Transverse colon (tissue), 4 donors: ENCODE results near the genes CBX4 and TBC1D16.

DNA sequence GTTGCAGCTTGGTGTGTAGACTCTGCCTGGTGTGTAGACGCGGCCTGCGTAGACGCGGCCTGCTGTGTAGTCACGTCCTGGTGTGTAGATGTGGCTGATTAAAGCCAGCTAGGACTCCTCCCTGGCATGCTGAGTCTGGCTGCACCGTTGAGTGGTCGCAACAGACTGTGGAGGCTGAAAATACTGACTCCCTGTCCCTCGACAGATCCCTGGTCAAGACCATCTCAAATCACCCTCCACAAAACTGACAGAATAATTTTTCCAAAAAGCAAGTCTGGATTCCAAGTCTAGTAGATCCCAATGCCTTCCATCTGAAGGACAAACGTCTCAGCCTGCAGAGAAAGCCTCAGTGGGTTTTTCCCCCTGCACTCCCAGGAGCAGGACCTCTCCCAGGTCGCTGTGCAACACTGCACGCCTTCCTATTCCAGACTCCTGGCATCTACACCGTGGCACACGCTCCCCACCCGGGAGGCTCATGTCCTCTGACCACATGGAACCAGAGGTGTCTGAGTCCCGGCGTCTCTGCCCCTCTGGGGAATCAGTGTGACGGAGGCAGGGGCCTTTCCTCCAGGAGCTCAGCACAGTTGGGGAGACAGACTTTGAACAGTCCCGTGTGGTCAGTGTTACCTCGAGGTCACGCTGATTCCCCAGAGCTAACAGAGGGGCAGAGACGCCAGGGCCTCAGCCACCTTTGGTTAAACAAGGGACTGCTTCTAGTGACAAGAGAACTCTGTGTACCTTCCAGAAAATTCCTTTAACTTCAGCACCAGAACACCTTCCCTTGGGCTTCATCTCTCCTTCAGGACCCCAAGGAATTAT lies 6.9 kb downstream of the CANT1 start:
- PRO-cap = no peak
- RAMPAGE, long total RNA, 4 experiments = start-site peak on the minus strand in 1 of 4 experiments, centred at position 492 of the sequence, 12 reads per replicate

DNA sequence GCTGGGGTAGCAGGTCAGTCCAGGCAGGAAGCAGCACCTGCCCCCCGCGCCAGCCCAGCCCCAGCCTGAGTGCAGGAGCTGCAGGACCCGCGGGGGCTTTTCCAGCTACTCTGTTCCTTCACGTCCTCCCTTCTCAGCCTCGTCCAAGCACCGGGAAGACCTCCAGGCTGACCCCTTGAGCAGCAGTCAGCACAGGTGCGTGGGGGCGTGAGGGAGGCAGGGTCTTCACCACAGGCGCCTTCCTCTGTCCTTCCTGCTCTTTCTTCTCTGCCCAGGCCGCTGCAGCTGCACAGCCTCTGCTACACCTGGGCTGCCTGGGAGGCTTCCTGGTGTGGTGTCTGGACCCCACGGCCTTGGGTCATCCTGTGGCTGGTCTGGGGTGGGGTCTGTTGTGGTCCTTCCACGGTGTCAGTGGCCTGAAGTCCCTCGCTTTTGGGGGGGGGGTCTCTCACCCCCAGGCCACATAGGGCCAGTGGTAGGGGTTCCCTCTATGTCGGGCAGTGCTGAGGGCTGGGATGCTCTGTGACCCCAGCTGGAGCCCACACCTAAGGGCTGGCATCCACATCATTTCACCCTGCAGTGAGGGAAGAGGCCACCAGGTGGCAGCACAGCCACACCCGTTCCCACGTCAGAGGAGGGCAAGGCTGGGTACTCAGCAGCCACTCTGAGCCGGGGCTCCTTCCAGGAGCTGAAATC lies 12.7 kb downstream of the ENGASE start:
- PRO-cap = no peak
- RAMPAGE, long total RNA, 4 experiments = no peak in any of the 4 experiments

DNA sequence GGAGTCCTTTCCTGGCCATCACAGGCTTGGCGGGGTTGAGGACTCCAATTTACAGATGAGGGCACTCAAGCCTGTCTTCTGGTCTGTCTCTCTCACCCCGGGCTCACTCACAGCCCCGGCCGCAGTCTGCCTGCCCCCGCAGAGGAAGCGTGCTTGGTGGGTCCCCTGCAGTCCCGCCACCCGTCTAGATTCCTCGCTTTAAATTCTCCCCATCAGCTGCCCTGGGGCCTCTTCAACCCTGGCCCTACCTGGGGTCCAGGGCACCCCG lies 92.8 kb downstream of the ENGASE start:
- PRO-cap = unidirectional peak, minus-strand start at position 186 of the sequence
- RAMPAGE, long total RNA, 4 experiments = no peak in any of the 4 experiments

DNA sequence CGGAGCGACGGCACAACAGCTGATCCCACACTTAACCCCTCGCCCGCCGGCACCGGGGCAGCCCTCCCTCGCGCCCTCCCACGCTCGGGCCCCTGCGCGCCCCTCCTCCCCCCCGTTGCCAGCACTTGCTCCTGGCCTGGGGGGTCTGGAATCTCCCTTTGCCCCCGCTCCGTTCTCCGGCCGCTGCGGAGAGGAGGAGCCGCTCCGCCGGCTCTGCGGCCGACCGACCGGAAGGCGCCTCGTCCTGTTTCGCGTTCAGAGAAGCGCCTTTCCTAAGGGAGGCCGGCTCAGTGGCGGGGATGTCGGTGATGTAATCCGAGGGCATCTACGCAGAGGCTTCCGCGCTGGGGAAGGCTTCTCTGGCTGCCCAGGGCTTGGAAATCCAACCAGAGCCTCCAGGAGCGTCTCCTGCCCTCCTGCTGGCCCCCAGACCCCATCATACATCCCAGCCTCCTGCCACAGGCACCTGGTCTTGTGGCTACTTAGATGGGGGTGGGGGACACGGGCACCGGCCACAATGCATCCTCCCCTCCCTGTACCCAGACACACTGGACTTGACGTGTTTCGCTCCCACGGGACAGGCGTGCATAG lies 109.3 kb downstream of the ENGASE start:
- PRO-cap = no peak
- RAMPAGE, long total RNA, 4 experiments = no peak in any of the 4 experiments

GRCh38 chr17:79741877-79742369 lies 11.2 kb downstream of the ENPP7 start:
- PRO-cap = no peak
- RAMPAGE, long total RNA, 4 experiments = no peak in any of the 4 experiments

GRCh38 chr17:79789390-79789924 lies 7.4 kb downstream of the CBX8 start:
- PRO-cap = no peak
- RAMPAGE, long total RNA, 4 experiments = no peak in any of the 4 experiments

DNA sequence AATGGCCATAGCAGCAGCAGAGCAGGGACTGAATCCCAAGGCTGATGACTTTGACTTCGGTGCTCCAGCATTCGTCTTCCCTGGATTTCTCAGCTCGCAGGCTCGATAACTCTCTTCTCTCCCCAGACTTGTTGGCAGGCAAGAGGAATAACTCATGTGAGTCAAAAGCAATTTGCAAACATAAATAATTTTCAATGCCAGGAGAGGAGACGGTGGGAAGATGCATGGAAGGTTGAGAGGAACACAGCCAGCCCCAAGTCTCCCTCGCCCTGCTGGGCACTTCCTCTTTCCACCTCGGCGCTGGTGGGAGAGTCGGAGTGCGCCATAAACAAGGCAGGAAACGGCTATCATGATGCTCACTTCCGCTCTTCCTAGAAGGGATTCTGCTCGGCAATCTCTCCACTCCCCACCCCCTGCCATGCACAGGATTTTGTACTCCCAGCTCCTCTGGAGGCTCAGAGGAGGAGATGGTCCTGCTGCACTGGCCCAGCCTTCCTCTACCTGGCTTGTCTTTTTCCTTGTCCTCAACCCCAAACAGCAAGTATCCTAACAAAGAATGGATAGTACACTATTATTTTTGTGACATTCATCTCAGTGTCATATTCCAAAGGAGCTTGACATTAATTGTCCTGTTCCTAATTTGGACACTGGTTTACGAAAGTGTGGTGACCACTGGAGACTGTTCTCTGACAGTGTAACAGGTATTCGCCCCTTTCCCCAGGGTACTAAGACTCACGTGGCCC lies 13.0 kb downstream of the CBX4 start:
- PRO-cap = no peak
- RAMPAGE, long total RNA, 4 experiments = no peak in any of the 4 experiments

DNA sequence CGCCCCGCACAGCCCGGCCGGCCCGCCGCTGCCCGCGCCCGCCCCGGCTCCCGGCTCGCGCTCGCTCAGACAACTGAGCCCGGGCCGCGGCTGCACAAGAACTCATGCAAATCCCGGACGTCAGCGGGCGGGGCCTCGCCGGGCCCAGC lies at the start of gene CBX4:
Gene CBX4 (minus strand): TSS at position 75 of the 149 bp plus-strand sequence.
- PRO-cap = bidirectional peak, plus-strand start outside the sequence, minus-strand start at position 75 of the sequence
- RAMPAGE, long total RNA, 4 experiments = no peak in any of the 4 experiments

DNA sequence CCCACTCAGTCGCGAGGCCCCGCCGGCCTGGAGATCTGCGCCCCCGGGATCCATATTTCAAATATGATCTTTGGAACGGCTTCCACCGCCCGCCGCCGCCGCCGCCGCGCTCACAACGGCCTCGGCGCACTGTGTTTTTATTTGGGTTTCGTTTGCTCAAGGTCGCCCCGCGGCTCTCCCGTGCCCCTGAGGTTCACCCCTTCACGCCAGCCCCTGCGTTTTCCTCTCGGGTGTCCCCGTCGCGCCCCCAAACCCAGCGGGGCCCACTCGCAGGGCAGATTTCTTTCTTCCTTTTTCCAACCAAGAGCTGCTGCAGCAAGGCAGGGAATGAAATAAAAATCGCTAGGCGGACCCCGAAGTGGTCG lies 4.3 kb upstream of the CBX4 start:
- PRO-cap = no peak
- RAMPAGE, long total RNA, 4 experiments = no peak in any of the 4 experiments

GRCh38 chr17:79852396-79853157 lies 13.3 kb upstream of the CBX4 start:
- PRO-cap = unidirectional peak, minus-strand start at chr17:79852830
- RAMPAGE, long total RNA, 4 experiments = no peak in any of the 4 experiments

DNA sequence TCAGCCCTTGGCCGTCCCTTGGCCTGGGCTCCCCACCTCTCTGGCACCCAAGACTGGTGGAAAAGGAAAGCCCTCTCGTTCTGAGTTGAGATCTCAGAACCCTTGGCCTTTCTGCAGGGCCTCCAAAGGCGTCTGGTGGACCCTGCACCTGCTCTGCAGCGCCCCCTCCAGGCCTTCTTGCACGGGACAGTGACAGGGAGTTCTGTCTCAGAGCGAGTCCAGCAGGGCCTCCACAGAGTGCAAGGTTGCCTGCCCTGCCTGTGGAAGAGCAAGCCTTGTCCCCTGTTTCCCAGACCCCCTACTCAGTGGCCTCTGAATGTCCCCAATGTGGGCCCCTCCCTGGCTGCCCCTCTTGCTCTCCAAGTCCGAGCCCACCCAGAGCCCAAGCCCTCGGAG lies 85.2 kb upstream of the CBX4 start:
- PRO-cap = no peak
- RAMPAGE, long total RNA, 4 experiments = no peak in any of the 4 experiments

DNA sequence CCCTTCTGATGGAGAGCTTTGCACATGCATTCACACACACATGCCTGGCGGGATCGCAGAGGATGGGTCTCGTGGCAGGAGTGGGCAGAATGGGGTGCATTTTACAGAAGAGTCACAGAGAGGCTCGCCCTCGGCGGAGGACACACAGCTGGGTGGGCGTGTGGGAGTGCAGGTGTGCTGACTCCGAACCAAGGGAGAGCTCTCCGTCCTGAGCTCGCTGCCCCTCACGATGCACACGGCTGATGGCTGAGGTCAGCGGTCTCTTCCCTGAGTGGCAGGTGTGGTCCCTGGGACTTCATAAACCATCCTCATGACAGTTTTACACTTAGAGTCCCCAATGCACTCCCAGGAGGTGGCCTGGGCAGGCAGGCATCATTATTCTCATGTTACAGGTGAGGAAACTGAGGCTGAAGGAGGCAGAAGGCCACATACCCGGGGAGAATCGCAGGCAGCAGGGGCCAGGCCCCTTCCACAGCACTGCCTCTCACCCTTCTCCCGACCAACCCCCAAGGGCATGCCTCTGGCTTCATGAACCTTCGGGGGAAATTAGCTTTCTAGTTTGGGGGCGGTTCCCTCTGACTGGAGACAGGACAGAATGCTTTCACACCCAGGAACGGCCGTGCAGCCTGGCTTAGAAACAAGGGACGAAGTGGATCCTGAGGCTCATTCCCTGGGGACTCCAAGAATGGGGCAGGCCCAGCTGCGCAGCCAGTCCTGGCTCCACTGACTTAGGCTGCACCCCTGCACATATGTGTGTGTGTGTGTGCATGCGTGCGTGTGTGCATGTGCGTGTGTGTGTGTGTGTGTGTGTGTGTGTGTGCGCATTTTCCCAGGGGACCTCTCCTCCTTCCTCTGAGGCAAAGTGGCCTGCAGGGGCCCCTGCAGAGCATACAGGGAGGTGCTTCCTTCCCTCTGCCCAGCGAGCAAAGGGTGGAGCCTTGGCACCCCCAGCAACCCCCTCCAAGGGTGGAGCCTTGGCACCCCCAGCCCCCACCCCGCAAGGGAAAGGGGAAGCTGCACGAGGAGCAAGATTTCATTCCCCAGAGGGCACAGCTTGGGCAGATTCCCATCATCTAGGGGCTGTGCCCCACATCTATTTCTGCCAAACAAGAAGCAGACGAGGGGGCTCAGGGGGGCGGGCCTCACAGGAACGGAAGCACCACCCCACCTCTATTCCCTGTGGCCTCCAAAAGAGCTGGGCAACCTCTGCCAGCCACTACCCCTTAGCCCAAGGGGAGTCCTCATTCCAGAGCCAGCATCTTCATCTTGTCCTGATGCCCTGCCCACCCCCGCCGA lies 97.3 kb upstream of the CBX4 start:
- PRO-cap = no peak
- RAMPAGE, long total RNA, 4 experiments = start-site peak on the minus strand in 1 of 4 experiments, centred at position 1,084 of the sequence, 19 reads per replicate

DNA sequence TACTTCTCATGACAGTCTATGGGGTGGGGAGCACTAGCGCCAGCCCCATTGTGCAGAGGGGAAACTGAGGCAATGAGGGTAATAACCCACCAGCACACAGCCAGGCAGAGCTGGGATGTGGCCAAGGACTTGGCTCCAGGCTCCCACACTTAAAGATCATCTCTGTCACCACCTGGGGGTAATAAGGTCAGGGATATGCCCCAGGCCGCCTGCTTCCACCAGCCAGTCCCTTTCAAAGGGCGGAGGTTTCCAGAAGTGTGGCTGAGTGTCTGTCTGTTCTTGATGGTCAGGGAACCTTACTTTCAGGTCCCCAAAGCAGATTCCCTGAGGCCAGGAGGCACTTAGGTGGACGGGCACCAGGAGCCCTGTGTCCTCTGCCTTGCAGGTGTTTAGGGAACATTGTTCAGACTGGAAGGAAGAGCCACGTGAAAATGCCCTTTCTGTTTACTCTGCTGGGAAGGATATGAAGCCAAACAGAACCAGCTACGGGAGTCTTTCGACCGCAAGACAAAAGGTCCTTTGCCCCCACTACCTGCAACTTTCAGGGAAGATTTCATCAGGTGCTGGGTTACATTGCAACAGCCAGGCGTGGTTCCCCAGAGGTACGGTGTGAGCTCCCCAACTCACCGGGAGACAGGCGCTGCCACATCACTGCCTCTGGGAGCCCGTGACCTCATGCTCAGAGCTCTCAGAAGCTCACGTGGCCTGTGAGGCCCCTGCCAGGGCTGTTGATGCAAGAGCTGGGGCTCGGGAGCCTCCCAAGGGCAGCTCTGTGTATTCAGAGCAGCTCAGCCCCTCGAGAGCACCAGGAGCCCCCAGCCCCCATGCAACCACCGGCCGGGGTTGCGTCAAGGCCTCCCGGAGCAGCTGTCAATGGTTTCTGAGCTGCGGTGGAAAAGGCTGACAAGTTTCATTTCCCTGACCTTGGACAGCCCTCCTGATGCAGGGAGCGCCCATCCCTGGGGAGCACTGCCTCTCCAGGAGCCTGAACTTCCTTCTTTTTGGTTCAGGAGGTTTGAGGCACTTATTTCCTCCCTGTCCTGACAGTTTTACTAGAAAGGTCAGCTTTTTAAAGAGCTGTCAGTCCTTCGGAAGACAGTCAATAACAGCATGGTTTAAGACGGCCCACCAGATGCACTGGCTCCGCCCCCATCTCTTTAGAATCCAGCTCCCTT lies 42.2 kb downstream of the TBC1D16 start:
- PRO-cap = no peak
- RAMPAGE, long total RNA, 4 experiments = no peak in any of the 4 experiments

DNA sequence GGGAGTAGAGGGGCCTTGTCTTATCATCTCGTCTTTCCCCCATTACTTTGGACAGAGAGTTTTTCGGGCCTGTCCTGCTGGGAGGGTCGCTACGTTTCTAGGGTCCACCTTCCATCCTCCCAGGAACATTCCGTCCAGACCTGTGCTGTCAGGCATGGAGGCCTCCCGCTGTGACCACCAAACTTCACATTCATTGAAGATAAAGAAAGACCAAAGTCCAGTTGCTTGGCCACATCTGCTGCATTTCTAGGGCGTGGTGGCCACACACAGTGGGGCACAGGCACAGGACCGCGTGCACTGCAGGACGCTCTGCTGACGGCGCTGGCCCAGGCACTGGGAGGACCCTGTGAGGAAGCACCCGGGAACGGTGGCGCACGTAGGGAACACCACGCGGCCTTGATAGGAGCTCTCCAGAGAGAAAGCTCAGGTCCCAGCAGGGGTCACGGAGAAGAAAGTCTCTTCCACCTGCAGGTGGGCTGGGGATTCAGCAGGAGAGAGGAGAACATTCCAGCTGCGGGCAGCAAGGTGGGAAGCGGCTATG lies 33.1 kb downstream of the TBC1D16 start:
- PRO-cap = no peak
- RAMPAGE, long total RNA, 4 experiments = no peak in any of the 4 experiments

DNA sequence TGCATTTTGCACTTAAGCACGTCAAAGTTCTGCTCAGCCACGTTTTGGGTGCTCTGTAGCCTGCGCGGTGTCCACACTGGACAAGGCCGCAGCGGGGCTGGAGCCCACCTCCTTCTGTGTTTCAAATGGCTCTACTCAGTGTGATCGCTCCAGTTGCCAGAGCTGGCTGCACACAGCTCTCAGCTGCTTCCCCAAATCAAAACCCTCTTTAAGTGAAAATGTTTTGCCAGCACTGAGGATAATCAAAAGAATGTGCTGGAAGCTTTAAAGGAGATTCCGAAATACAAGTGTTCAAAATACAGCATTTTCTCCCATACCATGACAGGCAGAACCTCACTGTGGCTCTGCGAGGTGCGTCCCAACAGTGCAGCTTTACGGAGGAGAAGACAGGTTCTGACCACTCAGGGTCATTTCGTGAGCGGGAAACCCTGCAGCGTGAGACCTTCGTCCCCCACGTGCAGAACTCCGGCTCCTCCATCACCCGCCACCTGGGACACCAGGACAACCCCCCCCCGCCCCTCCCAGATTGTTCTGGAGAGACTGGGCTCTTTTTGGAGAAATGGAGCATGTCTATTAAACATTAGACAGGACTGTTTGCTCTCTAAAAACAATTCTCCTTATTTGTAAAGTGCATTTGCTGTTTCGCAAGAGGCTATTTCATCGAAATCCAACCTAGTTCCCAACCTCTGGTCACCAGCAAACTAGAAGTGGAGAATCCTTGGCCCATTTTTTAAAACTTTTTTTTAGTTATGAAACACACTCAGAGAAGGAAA lies 16.6 kb downstream of the TBC1D16 start:
- PRO-cap = no peak
- RAMPAGE, long total RNA, 4 experiments = no peak in any of the 4 experiments

DNA sequence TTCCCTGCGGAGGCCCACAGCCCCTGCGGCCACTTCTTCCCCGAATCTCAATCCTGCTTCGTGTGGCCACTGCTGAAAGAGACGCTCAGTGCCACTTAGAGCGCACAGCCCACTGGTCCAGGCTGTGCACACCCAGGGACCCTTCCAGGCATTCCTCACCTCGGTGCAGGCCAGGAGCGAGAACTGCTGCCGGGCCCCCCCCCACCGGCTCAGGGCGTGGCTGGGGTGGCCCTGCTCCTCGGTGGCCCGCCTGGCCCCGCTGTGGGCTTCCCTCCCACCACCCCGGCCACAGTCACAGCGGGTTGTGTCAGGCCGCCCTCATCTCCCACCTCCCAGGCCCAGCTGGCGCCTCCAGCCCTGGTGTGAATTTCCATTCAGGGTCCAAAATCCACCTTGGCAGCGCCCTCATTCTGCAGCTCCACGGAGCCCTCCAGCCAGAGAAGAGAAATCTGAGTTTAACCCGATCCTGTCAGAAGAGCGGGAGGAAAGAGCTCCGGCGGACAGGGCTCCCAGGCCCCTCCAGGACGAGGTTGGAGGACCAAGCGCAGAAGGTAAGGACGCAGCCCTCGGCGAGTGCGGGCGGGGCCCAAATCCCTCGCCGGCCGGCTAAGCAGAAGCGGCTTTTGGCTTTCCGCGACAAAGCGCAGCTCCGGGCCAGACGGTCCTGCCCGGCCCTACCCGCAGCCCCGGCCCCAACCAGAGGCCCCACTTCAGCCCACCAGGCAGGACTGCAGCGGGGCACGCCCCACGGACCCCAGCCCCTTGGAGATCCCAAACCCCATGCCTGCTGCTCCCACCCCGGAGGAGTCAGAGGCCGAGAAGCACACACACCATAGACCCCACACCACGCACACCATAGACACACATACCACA lies 12.0 kb downstream of the TBC1D16 start:
- PRO-cap = no peak
- RAMPAGE, long total RNA, 4 experiments = no peak in any of the 4 experiments

DNA sequence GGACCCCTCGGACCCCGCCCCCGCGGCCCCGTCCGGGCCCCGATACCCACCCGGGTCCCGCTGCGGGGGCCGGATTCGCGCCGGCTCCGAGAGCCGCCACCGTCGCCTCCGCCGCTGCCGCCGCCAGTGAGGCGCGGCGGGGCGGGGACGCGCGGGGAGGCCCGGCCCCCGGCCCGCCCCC lies at the start of gene TBC1D16:
Gene TBC1D16 (minus strand): TSS at position 128 of the 181 bp plus-strand sequence.
- PRO-cap = bidirectional peak, plus-strand start outside the sequence, minus-strand start at position 128 of the sequence
- RAMPAGE, long total RNA, 4 experiments = start-site peak on the minus strand in 3 of 4 experiments, centred at positions 98 to 120 of the sequence, 30 to 81 reads per replicate

GRCh38 chr17:80253880-80254250 lies 6.8 kb upstream of the RNF213 start:
- PRO-cap = no peak
- RAMPAGE, long total RNA, 4 experiments = no peak in any of the 4 experiments

- PRO-cap = bidirectional peak, plus-strand start at chr17:80263647, minus-strand start at chr17:80263531
- RAMPAGE, long total RNA, 4 experiments = start-site peak on the plus strand in 3 of 4 experiments, at chr17:80263499-80263774 at its widest, 21 to 165 reads per replicate
These were observed 2.6 kb downstream of the RNF213 start for GRCh38 chr17:80263128-80263785.

DNA sequence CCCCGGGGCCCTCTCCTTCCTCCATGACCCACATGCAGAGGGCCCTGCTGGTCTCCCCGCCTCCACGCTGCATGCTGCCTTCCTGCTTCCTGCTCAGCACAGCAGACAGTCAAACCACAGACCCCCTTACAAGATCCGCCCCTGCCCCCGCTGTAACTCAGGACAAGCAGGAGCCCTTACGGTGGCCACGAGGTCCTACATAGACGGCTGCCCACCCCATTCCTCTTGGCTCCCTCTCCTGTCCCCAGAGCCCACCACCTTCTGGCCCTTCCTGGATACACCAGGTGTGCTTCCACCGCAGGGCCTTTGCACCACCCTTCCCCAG lies 3.9 kb downstream of the RNF213 start:
- PRO-cap = no peak
- RAMPAGE, long total RNA, 4 experiments = no peak in any of the 4 experiments